Pericardium fibroblast (primary cell): Measurements from ENCODE around the genes LILRA4 and KIR3DL2.

DNA sequence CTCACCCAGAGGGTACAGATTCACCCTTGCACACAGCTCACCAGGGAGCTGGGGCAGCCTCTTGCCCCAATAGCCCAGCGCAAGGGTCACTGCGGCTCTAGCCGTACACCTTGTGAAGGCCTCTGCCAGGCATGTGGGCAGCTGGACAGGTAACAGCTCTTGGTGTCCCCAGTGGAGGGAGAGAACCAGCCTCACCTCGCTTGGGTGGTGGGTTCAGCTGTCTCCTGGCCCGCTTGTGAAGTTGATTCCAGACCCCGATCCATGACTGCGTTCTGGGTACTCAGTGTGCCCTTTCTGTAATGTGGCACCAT, 5.9 kb downstream of the RPS9 start:
- RAMPAGE, long total RNA: no peak

- RAMPAGE, long total RNA: no peak
Measured at GRCh38 chr19:54206887-54207914, 6.5 kb downstream of the RPS9 start.

DNA sequence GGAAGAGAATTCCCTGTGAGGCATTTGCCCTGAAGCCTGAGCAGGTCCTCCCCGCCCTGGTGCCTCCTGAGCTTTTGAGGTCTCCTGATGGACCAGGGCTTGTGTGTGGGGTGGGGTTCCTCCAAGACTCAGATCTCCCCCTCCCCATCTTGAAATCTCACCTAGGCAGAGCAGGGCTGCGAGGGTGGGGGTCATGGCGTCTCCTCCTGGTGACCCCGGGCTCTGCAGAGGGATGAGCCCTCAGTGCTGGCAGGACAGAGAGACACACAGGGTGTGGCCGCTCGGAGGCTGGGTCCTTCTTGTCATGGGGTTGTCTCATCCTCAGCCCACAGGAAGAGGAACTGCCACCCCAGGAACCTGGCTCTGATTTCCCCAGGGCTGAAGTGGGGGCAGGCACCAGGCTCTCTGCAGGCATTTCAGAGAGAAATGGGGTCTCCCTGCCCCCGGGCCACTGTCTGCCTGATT, 14.5 kb downstream of the LILRB5 start:
- RAMPAGE, long total RNA: no peak

GRCh38 chr19:54270950-54271513, 9.9 kb downstream of the LILRB2 start:
- RAMPAGE, long total RNA: no peak

- RAMPAGE, long total RNA: no peak
Measured at GRCh38 chr19:54338855-54339440, at the start of gene LILRA4. TSS of gene LILRA4 (minus strand) at chr19:54339162.

GRCh38 chr19:54430649-54431721, 15.7 kb downstream of the TTYH1 start:
- RAMPAGE, long total RNA: no peak

DNA sequence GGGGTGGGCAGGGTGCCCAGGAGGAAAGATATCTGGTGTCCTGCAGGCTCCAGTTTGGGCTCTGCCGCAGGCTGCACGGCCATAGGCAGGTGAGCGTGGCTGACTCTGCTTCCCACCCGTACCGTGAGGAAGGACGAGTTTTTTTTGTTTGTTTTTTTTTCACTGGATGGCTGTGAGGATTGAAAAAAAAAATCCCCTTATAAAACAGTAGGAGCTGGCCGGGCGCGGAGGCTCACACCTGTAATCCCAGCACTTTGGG, 16.4 kb downstream of the TTYH1 start:
- RAMPAGE, long total RNA: no peak

- RAMPAGE, long total RNA: no peak
Measured at GRCh38 chr19:54449354-54450192, 574 bp downstream of the LENG8 start.

- RAMPAGE, long total RNA: no peak
Measured at GRCh38 chr19:54469570-54470496, 3.3 kb downstream of the CDC42EP5 start.

- RAMPAGE, long total RNA: no peak
Measured at GRCh38 chr19:54616628-54617548, 13.4 kb upstream of the LILRB1 start.

GRCh38 chr19:54660331-54660630, 2.5 kb upstream of the LILRB4 start:
- RAMPAGE, long total RNA: no peak

DNA sequence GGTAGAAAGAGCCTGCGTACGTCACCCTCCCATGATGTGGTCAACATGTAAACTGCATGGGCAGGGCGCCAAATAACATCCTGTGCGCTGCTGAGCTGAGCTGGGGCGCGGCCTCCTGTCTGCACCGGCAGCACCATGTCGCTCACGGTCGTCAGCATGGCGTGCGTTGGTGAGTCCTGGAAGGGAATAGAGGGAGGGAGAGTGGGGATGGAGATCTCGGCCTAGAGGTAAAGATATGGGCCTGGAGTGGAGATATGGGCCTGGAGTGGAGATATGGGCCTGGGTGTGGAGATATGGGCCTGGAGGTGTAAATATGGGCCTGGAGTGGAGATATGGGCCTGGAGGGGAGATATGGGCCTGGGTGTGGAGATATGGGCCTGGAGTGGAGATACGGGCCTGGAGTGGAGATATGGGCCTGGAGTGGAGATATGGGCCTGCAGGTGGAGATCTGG, at the start of gene KIR3DL2:
KIR3DL2 (plus strand) TSS at position 103 of the 452 bp plus-strand sequence.
- RAMPAGE, long total RNA: no peak

GRCh38 chr19:55005874-55006479, 32.1 kb downstream of the GP6 start:
- RAMPAGE, long total RNA: no peak

DNA sequence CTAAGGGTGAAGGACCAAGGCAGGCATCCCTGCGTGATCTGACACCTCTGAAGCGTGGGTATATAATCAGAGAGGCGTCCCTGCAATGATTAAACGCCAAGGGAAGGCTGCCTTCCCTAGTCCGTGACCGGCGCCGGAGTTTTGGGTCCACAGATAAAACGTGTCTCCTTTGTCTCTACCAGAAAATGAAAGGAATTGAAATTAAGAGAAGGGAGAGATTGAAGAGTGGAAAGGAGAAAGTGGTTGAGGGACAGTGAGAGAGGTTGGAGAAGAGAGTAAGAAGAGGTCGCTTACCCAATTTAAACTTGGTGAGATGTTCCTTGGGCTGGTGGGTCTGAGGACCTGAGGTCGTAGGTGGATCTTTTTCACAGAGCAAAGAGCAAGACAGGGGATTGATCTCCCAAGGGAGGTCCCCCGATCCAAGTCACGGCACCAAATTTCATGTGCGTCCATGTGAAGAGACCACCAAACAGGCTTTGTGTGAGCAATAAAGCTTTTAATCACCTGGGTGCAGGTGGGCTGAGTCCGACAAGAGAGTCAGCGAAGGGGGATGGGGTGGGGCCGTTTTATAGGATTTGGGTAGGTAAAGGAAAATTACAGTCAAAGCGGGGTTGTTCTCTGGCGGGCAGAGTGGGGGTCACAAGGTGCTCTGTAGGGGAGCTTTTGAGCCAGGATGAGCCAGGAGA, 26.3 kb downstream of the GP6 start:
- RAMPAGE, long total RNA: no peak

DNA sequence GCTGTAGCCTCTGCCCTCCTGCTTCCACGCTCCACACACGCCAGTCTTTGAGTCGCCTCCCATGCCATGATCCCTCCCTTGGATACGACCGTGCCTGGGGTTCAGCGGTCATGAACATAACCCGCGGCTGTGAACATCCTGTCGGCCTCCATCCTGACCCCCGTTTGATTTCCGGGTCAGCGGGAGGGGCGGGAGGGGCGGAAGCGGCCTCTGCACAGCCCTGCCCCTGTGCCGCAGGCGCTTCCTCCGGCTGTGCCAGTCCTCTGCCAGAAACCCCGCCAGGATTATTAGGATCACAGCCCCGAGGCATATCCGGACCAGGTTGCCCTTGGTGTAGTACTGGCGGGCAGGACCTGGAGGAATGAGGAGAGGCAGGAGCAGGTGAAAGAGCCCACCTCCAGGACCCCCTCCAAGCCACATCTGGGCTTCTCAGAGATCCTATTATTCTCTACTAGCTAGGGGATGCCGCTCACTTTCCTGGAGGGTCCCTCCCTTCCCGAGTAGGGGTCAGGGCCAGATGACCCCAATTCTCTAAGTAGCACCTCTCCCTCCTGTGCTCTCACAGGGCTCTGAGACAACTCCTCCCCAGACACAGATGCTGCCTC, 23.1 kb downstream of the GP6 start:
- RAMPAGE, long total RNA: no peak

GRCh38 chr19:55087405-55087876, 11.8 kb downstream of the EPS8L1 start:
- RAMPAGE, long total RNA: no peak

GRCh38 chr19:55113427-55114355, 3.7 kb downstream of the PPP1R12C start:
- RAMPAGE, long total RNA: no peak

DNA sequence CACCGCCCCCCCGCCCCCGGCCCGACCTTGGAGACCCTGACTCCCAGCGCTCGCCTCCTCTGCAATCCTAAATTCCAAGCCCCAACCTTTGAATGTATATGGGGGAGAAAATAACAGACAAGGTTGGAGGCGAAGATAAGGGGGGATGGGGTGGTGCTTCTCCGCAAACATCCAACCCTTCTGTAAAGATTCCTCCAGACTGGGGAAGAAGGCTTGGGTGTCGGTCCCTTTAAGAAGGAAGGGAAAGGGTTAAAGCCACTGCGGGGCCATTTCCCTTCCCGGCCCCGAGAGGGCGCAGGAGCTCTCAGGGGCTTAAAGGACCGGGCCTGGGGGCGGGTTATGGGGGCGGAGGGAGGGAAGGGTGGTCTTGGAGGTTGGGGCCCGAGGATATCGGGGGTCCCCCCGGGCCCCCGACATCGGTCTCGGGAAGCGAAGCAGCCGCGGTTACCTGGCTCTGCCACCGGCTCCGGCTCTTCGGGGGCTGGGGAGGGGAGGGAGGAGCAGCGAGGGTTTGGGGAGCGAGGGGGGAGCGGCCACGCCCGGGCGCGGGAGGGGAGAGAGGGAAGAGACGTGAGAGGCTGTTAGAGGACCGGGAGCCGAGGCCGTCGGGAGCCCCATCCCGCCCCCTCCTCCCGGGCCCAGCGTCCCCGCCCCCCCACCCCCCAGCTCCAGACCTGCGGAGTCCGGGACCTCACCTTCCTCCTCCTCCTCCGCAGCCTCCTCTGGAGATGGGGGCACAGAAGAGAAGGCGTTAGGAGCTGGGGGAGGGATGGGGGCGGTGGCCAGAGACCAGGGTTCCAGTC, 2.8 kb downstream of the TNNT1 start:
- RAMPAGE, long total RNA: no peak

GRCh38 chr19:55231846-55232761, 3.5 kb upstream of the TMEM86B start:
- RAMPAGE, long total RNA: no peak

- RAMPAGE, long total RNA: no peak
Measured at GRCh38 chr19:55259557-55259948, 736 bp upstream of the PPP6R1 start.